Cardiac ventricle fibroblast (primary cell): ENCODE measurements around a stretch of chr12.

- RAMPAGE, long total RNA, result no peak
Measured at GRCh38 chr12:43805339-43805591, 852 bp downstream of the TWF1 start.

DNA sequence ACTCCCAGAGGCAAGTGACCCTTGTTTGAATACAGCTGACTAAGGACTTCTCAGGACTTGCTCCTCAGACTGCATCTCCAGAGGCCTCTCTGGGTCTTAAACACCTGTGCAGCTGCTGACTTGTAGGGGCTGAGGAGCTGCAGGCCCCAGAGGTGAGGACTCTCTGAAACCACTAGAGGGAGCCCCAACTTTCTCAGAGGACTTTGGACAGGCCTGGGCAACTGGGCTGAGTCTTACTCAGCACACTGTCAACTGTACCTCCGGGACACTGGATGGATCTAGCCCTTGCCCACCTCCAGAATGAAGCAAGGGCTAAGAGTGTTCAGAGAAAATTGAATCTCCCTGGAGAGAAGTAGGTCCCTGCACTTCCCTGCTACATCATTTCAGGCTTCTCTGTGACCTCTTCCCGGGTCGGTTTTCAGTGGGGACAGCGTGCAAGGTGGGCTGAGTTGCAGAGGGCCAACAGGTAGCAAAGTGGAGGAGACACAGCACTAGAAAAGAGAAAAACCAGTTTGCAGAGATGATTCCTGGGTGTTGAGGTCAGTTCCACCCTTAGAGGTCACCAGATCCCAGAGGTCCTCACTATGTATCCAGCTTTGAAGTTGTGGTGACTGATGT is 164.6 kb downstream of the TMEM117 start:
- RAMPAGE, long total RNA, result no peak

DNA sequence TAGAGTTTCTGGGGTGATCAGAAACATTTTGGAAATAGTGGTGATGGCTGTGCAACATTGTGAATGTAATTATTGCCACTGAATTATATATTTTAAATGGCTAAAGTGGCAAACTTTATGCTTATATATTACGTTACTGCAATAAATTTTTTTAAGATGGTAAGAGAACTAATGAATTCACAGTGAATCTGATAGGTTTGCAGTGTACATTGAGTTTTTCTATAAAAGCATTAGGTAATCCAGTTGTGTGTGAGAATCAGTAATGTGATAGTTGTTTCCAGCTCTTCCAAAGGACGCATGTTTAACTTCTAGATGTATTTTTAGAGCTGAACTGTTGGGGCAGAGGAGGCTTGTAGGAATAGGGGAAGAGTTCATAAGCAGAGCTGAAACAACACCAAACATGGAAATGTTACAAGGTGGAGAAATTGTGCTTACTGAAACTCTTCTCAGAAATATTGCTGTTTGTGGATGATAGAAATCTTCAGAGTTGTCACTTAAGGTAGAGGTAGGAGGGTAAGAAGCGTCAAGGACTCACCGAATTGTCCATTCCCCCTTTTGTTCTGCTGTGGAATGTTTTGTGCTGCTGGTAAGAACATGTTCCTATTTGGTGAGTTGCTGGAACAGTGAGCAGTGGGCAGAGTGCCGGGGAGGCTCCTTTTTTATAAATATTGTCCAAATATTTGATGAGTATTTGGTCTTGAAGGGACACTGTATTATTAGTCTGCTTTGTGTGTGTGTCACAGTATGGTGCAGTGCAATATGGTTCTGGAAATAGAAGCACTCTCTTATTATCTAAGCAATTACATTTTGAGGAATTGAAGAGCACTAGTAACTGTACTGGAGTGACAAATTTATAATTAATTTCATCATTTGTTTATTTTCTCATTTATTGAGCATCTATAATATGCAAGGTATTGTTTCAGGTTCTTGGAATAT is 76.7 kb downstream of the ANO6 start:
- RAMPAGE, long total RNA, result no peak

- RAMPAGE, long total RNA, result no peak
Measured at GRCh38 chr12:45407165-45407958, 191.5 kb downstream of the ANO6 start.

GRCh38 chr12:45644452-45645094 is 84.9 kb upstream of the ARID2 start:
- RAMPAGE, long total RNA, result no peak

GRCh38 chr12:45728306-45728603 is 1.3 kb upstream of the ARID2 start:
- RAMPAGE, long total RNA, result no peak

DNA sequence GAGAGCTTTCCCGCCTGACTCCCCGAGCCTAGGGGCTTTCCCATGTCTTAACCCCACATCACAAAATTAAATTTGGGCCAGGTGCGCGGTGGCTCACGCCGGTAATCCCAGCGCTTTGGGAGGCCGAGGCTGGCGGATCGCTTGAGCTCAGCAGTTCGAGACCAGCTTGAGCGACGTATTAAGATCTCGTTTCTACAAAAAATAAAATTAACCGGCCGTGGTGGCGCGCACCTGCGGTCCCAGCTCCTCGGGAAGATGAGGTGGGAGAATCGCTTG is 770 bp upstream of the SCAF11 start:
- RAMPAGE, long total RNA, result no peak

- RAMPAGE, long total RNA, result no peak
Measured at GRCh38 chr12:46188887-46189586, 79.8 kb downstream of the SLC38A1 start.

DNA sequence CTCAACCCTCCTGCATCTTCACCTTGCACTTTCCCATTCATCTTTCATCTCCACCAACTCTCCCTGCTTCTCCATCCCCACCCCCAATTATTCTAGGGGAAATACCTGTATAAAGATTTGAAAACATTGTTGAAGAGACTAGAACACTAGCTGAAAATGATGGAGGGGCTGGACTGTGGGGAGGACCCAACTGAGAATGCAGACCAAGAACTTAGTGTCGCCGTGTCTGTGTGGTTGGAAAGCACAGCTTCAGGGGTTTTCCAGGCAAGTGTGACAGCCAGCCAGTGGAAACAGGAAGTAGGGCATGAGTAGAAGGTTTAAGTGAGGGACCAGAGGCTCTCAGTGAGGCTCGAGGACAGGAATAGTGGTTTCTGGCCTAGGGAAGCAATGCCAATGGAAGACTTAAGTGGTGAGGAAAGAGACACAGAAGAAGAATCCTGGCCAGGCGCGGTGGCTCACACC is 52.7 kb downstream of the SLC38A1 start:
- RAMPAGE, long total RNA, result no peak

DNA sequence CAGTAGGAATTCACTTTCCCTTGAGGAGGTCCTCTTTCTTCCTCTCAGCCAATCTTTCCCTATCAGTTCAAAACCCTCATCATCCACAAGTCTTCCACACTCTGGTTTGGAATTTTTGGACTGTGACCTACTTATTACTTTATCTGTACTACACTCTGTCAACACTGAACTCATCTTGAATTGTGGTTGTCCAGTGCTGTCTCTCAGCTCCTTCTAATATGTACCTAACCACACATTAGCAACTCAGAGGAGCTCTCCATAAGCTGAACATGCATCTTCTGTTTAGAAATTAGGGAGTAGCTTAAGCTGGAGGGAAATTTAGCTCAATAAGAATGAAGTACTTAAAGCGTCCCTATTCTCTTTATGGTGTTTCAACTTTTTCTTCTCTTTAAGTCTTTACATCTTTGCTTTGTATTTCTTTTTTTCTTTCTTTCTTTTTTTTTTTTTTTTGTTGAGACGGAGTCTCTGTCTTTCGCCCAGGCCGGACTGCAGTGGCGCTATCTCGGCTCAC is 34.8 kb downstream of the SLC38A1 start:
- RAMPAGE, long total RNA, result no peak

- RAMPAGE, long total RNA, result no peak
Measured at GRCh38 chr12:46358509-46358801, 14.1 kb downstream of the SLC38A2 start.

DNA sequence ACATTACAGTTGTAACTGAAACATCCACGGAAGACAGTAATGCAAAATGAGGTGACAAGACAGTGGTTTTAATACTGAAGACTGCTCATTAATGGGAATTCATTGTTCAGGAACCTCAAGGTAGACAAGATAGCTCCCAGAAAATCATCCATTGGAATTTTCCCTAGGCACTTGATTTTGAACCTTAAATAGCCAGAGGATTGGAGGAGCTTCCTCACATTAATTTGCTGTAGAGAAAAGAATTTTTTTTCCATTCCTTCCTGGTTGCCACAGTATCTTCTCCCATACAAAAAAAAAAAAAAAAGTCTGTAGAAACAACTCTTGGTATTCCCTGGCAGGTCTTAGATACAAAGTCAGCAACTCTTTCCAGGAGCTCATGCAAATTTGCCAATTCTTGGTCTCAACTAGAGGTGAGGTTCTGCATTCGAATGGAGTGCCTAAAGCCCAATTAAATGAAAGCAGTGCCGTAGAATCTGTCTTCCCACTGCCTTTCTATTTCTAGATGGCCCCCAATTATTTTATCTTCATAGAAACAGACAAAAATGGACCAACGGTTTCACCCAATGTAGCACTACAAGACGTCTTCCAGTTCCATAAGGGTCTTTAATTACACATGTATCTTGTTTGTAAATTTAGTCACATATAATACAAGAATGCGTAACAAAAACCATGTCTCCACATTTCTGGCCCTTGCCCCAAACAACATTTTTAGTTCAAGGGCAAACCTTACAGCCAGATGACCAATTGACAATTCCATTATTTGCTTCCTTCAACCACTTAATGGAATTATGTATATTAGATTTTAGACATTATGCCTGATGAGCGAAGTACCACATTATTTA is 13.6 kb downstream of the SLC38A2 start:
- RAMPAGE, long total RNA, result no peak

GRCh38 chr12:46371423-46371915 is 1.1 kb downstream of the SLC38A2 start:
- RAMPAGE, long total RNA, result no peak

GRCh38 chr12:46388974-46389753 is 16.6 kb upstream of the SLC38A2 start:
- RAMPAGE, long total RNA, result no peak

DNA sequence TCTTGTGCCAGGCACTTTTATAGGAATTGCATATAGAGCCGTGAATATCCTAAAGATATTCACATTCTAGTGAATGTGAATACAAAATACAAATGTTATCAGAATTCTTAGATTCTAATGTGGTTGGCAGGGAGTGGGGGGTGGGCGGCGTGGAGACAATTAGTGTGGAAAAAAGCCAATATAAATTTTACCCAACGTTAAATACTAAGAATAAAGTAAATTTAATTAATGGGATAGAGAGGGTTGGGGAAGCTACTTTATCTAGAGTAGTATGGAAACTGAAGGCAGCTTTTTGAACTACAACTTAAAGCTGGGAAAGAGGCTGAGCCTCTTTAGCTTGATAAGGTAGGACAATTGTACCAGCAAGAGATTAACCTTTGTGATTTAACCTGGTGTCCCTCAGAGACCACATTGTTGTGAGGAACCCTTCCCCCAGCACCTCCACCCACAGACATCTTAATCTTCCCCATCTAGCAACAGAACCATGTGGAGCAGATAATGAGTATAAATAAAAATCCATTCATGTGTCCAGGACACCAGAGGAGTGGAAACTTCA is 33.6 kb upstream of the SLC38A2 start:
- RAMPAGE, long total RNA, result no peak

DNA sequence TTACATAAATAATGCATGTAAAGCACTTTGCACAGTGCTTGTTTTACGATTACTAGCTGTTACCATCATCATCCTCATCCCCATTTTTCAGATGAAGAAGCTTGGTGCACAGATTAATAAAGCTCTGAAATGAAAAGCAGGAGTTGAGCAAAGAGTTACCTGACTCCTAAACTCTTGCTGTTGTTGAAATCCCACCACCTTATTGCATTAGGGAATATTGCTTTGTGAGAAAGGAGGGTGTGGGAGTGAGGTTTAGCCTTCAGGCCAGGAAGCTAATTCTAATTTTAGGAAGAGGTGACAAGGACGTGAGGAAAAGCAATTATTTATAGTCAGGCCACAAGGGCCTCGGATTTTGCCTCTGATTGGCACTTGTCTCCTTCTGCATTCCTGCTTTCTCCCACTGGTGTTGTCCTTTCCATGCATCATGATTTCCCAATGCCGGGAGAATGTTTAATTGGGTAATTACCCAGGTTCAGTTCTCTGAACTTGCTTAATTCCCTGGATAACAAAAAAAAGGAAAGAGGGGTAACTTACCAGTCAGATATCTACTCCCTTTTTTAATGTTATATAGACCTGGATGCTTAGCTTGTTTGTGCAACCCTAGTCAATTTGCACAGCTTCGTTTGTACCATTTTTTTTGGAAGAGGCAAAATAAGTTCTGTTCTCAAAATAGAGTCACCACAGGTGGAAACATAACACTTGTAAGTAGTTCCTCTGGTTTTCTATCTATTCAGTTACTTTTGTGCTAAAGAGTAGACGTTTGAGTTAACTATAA is 38.0 kb upstream of the SLC38A2 start:
- RAMPAGE, long total RNA, result no peak

- RAMPAGE, long total RNA, result no peak
Measured at GRCh38 chr12:46524743-46525683, 152.4 kb upstream of the SLC38A2 start.

- RAMPAGE, long total RNA, result no peak
Measured at GRCh38 chr12:46617355-46617574, 208.5 kb downstream of the SLC38A4 start.

- RAMPAGE, long total RNA, result no peak
Measured at GRCh38 chr12:46934587-46935080, 108.8 kb upstream of the SLC38A4 start.

GRCh38 chr12:47078474-47079203 is 782 bp upstream of the PCED1B start:
- RAMPAGE, long total RNA, result no peak